Parotid gland (tissue), 1 donor: Measurements from ENCODE around the genes DEFB115, DEFB116 and MYLK2.

DNA sequence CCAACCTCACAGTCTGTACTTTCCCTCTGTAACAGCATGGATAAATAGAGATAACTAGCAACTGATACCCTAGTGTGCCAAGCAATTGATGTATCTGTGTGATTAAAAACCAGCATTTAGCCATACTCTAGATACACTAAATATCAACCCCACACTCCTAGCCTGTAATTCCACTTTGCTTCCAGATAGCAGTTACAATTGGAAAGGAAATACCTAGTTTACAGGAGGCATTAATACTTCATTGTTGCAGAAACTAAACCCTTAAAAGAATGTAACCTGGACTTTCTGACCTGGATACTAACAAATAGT is 556.1 kb upstream of the ZNF337 start:
- PRO-cap = no peak

GRCh38 chr20:29427300-29427984 is 1830.0 kb upstream of the DEFB115 start:
- PRO-cap = no peak

DNA sequence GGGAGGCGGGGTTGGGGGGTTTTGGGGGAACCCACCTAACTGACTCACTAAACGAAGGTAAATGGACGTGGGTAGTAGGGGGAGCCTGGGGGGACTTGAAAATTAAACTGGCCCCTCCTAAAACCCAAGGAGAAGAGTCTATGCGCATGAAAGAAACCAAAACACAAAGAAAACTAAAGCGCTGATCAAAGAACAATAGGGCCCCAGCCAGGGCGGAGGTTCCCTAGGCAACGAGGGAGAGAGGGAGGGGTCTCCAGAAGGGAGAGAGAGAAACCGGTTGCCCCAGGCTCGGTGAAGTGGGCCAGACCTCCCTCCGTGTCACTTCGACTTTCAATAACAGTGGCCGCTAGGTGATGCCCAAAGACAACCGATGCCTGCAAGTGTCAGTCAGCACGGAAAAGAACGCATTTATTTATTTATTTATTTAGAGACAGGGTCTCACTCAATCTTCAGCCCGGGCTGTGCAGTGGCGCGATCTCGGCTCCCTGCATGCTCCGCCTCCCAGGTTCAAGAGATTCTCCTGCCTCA is 1504.2 kb upstream of the DEFB115 start:
- PRO-cap = no peak

- PRO-cap = unidirectional peak, plus-strand start at chr20:30377207
These were observed 880.5 kb upstream of the DEFB115 start for GRCh38 chr20:30376710-30377697.

DNA sequence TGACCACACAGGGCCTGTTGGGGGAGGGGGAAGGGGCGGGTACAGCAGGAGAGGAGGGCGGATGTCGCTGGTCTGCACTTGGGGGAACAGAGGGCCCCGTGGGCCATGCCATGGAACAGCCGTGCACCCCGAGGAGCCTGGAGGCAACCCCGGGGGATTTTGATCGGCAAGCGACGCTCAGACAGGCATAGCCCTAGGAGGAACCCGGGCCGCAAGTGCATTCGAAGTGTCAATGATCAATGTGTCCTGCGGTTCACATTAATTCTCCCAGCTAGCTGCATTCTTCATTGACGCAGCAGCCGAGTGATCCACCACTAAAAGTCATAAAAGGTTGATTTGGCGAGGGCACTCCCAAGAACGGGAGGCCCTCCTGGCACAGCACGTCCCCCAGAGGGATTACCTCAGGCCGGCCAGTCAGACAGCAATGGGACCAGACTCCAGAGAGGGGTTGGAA is 772.7 kb upstream of the DEFB115 start:
- PRO-cap = no peak

DNA sequence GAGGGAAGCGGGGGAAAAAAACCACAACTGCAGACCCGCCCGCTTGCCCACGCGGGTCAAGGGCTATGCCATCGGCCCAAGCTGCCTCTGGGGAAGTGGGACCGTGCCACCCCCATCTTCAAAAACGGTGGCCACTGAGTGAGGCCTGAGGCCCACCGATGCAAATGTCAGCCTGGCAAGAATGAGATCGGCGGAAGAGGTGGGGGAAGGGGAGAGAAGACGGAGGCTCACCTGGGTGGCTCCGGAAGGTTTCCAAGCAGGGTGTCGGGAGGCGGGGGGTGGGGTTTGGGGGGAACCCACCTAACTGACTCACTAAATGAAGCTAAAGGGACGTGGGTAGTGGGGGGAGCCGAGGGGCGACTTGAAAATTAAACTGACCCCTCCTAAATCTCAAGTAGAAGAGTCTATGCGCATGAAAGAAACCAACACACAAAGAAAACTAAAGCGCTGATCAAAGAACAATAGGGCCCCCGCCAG is 757.4 kb upstream of the DEFB115 start:
- PRO-cap = no peak

DNA sequence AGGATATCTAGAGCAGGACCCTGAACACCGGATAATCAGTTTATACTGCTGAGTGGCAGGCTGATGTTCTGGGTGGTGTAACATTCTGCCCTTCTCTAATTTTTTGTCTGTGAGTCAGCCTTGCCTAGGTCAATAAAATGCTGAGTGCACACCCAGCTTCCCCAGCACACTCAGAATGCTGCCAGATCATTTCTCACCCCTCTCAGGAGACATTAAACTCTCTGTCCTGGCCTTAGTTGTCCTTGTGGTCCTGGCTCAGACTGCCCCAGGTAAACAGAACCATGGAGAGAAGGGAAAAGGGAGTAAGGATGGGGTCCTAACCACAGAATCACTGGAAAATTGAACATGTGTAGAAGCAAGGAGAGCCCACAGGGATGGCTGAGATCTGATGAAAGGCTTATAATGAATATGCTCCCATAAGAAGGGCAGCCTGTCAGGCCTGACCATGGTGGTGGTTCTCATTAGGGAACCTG is at the start of gene DEFB115:
TSS of gene DEFB115 (plus strand) at position 176 of the 473 bp plus-strand sequence.
- PRO-cap = no peak

DNA sequence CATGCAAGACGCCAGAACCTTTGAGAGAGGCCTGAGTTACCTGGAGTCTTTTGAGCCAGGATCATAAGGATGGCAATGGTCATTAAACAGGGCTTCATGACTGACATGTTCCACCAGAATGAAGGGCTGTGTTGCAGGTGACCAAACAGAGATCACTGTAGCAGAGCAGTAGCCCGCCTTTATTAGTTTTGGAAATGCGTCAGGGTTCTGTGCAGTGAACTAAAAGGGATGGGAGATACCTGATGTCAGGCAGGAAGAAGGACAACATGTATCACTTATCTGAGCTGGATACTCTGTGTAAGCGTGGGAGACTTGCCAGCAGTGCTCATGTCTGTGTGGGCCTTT is at the start of gene DEFB116:
TSS of gene DEFB116 (minus strand) at position 107 of the 345 bp plus-strand sequence.
- PRO-cap = no peak

DNA sequence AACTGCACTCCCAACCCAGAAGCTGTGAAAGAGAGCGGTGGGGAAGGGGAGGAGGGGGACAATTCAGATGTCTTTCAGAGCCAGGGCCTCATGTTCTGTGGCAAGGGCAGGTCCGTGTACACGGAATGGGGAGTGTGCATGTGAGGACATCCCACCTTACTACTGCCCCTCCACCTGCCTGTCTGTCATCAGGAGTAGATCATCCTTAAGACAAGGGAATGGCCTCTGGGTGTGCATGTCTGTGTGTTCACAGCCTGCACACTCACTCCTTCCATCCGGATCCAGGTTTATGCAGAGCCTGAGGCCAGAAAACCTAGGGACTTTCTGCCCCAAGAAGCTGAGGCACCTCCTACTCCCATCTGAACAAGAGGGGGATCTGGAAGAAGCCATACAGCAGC is 853 bp downstream of the REM1 start:
- PRO-cap = no peak

- PRO-cap = no peak
These were observed 23.1 kb downstream of the MCTS2 start for GRCh38 chr20:31570207-31570832.

GRCh38 chr20:31719213-31719587 is 3.5 kb downstream of the BCL2L1 start:
- PRO-cap = no peak

DNA sequence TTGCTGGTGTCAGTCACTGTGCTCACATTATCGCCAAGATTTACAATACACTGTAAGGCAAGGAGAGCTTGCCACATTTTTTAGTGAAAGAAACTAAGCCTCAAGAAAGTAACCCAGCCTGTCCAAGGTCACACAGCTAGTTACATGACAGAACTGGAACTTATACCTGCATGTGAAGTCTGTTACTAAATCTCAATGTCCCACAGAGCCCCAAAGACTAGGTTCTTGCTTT is 2.1 kb downstream of the BCL2L1 start:
- PRO-cap = no peak

DNA sequence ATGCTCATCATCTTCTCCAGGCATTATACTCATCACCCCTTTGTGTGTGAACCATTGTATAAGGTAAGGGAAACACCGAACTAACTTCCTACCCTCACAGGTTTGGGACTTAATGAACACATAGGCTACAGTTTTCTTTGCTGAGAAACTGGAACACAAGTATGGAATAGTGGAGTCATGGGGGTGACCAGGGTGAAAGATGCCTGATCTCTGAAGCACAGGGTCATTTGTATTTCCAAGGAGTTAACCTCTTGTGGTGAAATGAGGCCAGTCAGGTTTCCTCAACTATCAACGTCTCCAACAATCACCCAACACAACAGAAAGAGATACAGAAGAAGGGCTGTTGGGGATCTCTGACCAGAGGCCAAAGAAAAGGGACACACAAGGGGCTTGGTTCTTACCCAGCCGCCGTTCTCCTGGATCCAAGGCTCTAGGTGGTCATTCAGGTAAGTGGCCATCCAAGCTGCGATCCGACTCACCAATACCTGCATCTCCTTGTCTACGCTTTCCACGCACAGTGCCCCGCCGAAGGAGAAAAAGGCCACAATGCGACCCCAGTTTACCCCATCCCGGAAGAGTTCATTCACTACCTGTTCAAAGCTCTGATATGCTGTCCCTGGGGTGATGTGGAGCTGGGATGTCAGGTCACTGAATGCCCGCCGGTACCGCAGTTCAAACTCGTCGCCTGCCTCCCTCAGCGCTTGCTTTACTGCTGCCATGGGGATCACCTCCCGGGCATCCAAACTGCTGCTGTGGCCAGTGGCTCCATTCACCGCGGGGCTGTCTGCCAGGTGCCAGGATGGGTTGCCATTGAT is 1.2 kb downstream of the BCL2L1 start:
- PRO-cap = no peak

DNA sequence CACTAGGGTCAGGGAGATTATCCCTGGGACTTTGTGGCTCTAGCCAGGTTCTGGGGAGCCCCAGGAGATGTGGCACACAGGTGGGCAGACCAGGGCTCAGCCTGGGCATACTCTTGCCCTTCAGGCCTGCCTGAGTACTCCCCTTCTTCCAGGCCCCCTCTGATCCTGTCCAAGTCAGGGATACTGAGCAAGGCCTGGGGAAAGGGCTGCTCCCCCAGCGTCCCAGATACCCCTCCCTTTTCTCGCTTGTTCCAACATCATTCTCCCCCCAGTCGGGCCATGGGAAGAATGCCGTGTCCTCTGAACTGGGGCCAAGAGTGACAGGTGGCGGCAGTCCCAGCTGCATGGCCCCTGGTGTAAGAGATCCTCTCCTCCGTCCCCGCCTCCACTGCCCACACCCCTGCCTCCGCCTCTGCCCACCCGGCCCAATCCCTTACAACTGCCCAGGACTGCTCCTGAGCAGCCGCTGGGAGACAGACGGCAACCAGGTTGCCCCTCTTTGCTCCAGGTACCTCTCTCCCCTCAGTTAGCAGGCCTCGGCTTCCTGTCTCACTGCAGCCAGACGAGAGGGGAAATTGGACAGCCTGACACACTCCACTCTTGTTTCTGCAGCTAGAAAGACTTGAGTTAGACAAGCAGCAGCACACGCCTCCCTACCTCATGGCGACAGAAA is at the start of gene MYLK2:
TSS of gene MYLK2 (plus strand) at position 436 of the 673 bp plus-strand sequence.
- PRO-cap = no peak

DNA sequence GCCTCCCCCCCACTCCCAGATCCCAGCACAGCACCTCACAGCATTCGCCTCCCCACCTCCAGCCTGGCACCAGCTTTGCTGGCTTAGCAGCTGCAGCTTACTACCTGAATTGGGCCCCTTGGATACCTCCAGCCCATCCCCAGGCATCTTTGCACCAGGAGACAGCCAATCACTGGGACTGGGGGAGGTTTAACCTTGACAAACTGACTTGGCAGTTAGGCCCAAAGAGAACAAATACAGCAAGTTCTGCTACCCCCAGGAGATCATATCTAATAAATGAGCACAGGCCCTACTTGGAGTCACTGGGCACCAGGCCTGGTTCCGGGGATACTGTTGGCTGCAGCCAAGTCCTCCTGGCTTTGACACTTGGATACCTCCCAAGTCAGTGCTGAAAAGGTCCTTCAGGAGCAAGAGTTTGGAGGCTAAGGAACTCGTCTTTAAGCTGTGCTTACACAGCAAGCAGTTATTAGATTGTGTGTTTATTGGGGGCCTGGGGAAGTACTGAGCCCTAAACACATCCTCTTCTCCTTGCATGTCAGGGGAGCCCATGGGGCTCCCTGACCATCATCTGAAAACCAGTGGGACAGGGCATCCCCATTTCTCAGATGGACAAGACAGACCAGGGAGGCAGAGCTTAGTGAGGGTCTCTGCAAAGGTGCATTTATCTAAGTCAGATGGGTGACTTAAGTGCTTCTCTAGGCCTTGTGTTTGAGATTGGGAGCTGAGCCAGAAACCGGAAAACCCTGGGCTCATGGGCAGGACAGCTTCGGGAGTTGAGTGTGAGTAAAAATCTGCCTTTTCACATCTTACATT is 8.6 kb downstream of the PDRG1 start:
- PRO-cap = no peak

- PRO-cap = no peak
These were observed 10.7 kb downstream of the HCK start for GRCh38 chr20:32062548-32063327.

DNA sequence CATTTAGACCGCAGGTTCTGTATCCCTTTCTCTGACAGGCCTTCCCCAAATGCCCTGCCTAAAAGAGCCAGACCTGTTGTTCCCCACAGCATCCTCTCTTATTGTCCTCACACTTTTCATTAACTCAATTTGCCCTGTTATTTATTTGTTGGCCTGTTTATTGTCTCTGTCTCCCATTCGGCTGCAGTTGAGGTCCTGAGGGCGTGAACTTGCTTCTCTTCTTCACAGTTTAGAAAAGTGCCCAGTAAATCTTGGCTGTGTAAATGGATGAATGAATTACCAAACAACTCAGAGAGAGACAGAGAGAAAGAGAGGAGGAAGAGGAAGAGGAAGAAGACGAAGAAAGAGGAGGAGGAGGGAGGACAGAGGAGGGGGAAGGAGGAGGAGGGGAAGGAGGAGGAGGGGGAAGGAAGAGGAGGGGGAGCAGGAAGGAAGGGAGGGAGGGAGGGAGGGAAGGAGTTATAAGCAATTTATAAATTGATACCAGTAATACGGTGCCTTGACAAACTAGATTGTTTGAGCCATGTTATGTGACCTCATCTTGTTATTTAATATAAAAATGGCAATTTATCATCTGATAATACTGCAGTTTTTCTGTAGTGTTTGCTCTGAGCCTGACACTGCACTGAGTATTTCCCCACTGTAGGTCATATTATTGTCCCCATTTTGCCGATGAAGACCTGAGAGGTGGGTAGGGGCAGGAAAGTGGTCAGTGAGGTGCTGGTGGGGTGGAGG is 18.7 kb downstream of the HCK start:
- PRO-cap = no peak

- PRO-cap = no peak
These were observed 16.6 kb downstream of the PLAGL2 start for GRCh38 chr20:32190839-32191517.

DNA sequence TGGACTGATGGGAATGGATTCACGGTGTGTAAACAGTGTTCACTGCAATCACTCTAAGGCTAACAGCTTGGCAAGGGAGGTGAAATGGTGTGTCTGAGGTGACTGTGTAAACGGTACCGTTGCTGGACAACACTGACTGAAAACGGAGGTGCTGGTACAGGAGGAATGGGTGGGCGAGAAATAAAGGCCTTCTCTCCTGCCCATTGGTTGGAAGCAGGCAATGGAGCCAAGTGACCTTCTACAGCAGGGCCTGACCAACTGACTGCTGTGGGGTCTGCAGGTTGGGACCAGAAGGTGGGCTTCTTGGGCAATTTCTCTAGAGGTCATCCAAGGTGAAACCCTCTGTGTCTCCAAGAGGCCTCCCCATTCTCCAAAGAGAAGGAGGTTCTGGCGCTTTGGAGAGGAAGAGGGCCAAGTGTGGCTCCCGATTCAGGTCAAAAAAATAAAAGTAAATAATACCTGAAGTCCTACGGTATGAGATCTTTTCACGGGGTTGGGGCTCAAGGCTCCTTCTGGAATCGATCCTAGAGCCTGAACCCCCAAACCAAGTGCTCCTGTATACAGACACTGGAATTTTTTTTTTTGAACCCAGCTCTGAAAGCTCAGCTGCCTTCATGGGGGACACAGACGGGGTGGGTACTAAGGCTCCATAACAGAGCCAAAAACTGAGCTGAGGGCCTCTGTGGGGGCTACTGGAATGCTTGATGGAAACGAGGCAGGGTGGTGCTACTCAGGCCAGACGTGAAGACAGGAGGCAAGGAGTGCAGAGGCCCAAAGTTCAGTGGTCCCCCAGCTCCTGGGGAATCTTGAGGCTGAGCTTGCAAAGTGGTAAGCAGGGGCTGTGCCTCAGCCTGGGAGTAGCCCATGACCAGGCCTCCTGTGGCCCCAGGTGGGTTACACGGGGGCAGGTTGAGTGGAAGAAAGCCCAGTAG is 11.5 kb downstream of the PLAGL2 start:
- PRO-cap = no peak

- PRO-cap = no peak
These were observed 3.7 kb downstream of the PLAGL2 start for GRCh38 chr20:32203636-32204527.